UCH-1 (cell line): ENCODE data around the genes NEK3, THSD1, PRR20B and PCDH17.

- RRBS = no CpG with 5 or more reads among the region's 9 CpGs
These were observed 22.8 kb downstream of the FAM124A start for GRCh38 chr13:51244929-51245415.

GRCh38 chr13:51419534-51420188, 33.2 kb downstream of the INTS6 start:
- RRBS = no CpG with 5 or more reads among the region's 3 CpGs

GRCh38 chr13:51422580-51423429, 30.0 kb downstream of the INTS6 start:
- RRBS = no CpG with 5 or more reads among the region's 5 CpGs

- RRBS = no CpG with 5 or more reads among the region's 3 CpGs
These were observed 44.4 kb upstream of the WDFY2 start for GRCh38 chr13:51539804-51540240.

DNA sequence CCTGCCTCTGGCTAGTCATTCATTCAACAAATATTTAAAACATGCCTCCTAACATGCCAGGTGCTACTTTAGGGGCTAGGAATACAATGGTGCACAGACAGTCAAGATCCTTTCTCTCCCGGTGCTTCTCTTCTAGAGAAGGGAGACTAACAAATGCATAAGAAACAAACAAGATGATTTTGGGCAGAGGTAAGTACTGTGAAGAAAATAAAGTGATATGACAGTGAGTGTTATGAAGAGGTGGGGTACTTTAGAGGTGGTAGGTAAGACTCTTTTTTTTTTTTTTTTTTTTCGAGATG, 7.4 kb upstream of the WDFY2 start:
- RRBS = no CpG with 5 or more reads among the region's 2 CpGs

DNA sequence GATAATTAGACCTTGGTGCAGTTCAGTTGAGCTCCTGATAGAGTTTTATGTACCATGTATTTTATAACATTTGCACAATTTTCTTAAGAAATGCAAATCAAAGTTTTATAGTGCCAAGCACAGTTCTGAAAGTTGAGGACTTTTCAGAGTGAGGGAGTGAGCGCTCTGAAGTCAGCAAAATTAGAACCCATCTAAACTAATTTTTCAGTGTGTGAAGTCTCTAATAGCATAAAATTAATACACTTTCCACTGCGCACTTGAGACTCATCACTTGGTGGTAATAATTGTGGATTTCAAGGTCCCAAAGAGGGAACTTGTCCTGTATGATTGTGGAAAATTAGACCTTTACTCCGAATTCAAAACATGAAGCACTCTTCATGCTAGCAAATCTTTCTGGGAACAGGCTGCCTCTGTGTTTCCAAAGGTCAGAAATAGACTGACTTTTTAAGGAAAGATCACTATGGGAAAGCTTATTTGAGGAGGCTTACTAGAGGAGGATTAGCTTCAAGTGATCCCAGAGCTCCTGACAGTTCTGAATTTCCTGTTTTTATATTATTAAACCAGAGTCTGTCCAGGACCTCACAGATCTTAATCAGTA, 5.4 kb downstream of the WDFY2 start:
- RRBS = no CpG with 5 or more reads among the region's 3 CpGs

DNA sequence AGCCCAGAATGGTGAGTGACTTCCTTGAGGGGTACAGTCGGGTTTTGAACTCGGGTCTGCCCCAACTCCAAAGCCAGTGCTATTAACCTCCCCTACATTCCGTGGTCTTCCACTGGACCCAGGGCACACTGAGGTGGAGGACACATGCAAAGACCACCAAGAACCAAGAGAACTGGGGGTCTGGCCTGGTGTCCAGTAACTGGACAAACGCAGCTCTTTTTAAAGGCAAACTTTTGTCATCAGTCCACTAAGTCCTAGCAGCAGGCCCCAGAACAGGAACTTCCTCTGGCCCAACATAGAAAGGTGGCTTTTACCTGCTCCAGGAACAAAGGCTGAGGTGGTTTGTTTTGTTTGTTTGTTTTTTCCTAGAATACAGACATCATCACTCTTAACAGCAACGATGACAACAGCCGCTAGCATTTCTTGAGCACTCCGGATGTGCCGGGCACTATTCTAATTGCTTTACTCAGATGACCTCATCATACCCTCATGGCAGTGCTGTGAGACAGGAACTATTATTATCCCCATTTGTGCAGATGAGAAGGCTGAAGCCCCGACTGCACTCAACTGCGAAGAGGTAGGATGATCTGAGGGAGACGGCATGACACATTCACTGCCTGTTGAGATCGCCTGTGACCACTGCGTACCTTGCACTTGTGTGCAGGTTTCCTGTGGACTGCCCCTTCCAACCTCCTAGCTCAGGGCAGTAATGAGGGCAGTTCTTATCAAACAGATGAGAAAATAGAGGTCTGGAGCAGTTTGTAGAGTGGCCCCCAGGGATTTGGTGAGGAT, 66.4 kb downstream of the CCDC70 start:
- RRBS = no CpG with 5 or more reads among the region's 13 CpGs

GRCh38 chr13:52006472-52006683, 4.9 kb downstream of the ATP7B start:
- RRBS = no CpG with 5 or more reads among the region's 3 CpGs

GRCh38 chr13:52127763-52128226, 1.1 kb downstream of the NEK5 start:
- RRBS = no CpG with 5 or more reads among the region's 12 CpGs

- RRBS = 9% methylated on average over 13 of the region's 78 CpGs
These were observed at the start of gene NEK3 for GRCh38 chr13:52159113-52160067. Gene NEK3 (minus strand): TSS chr13:52159597.

GRCh38 chr13:52405332-52406705, at the start of gene THSD1:
Gene THSD1 (minus strand): TSS chr13:52406172.
- RRBS = 4% methylated on average over 13 of the region's 84 CpGs

GRCh38 chr13:55039462-55039968, 2010.9 kb downstream of the OLFM4 start:
- RRBS = no CpG with 5 or more reads among the region's 2 CpGs

DNA sequence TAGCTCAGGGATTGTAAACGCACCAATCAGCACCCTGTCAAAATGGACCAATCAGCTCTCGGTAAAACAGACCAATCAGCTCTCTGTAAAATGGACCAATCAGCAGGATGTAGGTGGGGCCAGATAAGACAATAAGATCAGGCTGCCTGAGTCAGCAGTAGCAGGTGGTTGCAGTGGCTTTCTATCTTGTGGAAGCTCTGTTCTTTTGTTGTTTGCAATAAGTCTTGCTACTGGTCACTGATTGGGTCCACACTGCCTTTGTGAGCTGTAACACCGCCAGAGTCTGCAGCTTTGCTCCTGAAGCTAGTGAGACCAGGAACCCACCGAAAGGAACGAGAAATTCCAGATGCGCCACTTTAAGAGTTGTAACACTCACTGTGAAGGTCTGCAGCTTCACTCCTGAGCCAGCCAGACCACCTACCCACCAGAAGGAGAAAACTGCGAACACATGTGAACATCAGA, 239.2 kb upstream of the PRR20A start:
- RRBS = no CpG with 5 or more reads among the region's 7 CpGs

GRCh38 chr13:57071916-57072344, 68.8 kb upstream of the PRR20A start:
- RRBS = no CpG with 5 or more reads among the region's 3 CpGs

- RRBS = no CpG with 5 or more reads among the region's 22 CpGs
These were observed at the start of gene PRR20B for GRCh38 chr13:57147219-57147628. Gene PRR20B (plus strand): TSS chr13:57147488.

DNA sequence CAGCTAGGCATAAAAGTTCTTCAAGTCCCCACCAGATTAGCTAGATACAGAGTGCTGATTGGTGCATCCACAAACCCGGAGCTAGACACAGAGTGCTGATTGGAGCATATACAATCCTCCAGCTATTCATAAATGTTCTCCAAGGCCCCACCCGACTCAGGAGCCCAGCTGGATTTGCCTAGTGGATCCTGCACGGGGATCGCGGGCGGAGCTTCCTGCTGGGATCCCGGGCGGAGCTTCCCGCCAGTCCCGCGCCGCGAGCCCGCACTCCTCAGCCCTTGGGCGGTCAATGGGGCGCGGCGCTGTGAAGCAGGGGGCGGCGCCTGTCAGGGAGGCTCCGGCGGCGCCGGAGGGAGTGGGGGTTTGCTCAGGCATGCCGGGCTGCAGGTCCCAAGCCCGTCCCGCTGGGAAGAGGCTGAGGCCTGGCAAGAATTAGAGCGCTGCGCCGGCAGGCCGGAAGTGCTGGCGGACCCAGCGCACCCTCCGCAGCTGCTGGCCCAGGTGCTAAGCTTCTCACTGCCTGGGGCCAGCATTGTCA, 119.4 kb downstream of the PRR20E start:
- RRBS = 43% methylated on average over 3 of the region's 34 CpGs

- RRBS = no CpG with 5 or more reads among the region's 36 CpGs
These were observed at the start of gene PCDH17 for GRCh38 chr13:57631197-57632141. Gene PCDH17 (plus strand): TSS chr13:57631744.

DNA sequence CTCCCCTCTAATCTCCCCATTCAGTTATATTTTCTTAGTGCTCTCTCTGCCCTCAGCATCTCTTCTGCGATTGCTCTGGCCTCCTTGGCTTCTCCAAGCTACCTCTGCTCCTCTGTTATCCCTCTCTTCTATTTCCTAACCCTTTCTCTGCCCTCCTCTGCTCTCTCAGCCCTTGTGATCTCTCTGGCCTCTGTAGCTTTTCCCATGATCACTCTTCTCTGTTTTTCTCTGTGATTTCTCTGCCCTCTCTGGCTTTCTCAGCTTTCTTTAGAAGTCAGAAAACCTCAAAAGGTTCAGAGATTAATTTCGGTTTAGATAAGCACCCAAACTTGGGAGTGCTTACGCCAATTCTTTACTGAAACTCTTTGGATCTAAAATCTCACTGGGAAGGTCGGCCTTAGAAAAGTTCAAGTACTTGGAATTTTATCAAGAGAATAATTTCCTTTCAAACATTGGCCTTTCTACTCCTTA, 795.0 kb downstream of the DIAPH3 start:
- RRBS = no CpG with 5 or more reads among the region's 4 CpGs

DNA sequence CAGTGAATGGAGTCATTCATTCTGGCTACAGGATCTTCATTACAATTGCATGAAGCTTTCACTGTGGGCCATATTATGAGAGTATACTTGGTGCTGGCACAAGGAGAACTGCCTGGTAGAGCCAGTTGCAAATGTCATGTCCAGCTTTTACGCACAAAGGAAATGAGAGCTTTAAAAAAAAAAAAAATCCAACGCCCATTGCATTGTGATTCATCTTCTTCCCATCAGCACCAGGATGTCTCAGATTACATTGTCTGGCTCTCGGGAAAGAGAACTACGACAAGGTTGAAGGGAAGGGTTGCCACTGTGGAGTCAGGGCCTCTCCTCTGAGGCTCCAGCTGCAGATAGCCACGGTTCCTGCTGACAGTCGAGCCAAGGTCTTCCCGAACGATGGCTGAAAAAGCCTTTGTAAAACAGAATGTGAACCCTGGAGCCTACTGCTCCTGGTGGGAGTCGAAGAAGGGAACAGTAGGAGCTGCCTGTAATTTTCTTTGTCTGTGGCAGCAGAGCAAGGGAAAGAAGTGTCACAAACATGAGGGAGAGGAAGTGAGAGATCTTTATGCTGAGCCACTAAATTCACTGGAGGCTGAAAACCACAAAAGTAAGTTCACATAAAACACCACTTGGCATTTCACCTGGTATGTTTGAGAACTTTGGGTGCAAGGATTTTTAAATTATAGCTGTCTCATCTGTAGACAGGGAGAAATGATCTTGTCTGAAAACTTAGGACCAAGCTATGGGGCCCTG, 704.7 kb downstream of the DIAPH3 start:
- RRBS = no CpG with 5 or more reads among the region's 9 CpGs

DNA sequence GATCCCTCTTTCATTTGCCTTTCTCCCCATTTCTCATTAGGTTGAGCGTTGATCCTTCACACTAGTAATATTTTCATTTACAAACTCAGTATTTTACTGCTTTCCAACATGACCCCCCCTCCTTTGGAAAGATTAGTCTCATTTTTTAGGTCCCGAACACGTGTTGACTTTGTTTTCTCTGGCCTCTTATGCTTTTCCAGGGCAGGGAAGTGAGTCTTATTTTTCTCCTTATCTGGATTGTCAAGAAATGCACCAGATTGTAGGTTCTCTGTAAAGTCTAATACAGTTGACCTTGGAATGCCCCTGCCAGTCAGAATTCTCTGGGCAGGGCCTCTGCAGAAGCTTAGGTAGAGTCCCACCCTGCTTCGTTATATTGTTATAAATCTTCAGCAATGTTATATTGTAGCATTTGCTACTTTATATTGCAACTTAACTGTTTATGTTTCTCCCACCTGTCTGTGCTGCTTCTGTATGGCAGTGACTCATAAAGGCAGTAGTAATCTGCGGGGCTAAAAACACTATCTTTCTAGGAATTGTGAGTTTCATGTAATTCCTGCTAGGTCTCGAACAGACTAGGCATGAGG, 2.0 kb downstream of the TDRD3 start:
- RRBS = no CpG with 5 or more reads among the region's 6 CpGs